ENCODE results near the gene AGAP9.

- PRO-cap, result no peak
These were observed 17.2 kb upstream of the ANTXRL start for GRCh38 chr10:46269256-46270248.

DNA sequence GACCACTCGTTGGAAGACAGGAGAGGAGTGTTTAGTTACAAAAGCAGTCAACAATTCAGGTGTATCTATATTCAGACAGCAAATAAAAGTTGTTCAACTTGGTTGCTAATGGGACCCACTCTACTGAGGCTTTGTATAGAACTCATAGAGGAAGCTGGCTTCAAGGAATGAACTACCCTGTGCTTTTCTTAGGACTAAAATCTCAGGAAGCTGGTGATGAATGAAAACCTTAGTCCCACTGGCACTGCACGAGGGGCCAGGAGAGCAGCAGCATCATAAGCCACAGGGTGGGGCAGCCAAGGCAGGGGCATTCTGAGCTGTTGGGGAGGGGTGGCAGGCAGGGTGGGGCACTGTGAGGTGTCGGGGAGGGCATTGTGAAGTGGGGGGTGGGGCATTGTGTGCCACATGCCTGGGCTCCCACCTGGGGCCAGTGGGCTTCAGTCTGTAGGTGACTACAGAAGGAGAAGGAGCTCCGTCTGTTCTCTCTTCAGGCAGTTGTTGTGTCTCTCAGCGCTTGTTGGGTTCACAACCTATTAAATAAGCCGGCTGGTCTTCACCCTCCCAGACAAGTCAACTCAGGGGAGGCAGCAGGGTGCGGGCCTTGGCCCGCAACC lies 95.4 kb upstream of the PTPN20 start:
- PRO-cap, result no peak

DNA sequence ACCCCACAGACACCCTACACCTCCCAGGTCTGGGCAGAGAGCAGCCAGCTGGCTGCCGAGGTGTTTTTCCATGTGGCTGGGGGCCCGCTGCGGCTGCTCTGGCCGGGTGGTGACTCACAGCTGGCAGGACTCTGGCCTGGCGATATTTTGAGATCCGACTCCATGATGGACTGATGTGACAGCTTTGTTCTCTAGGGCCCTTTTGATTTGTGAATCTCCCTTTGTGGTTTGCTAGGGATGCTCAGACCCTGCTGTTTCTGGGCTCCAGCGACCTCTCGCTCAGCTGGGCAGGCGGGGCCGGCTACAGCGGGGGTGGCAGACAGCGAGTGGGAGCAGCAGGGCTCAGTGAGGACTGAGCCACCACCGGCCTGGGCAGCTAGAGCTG lies 46.3 kb upstream of the GDF10 start:
- PRO-cap, result no peak

GRCh38 chr10:47523303-47523886 lies at the start of gene AGAP9:
TSS of gene AGAP9 (minus strand) at chr10:47523638.
- PRO-cap, result no peak

GRCh38 chr10:47552797-47553763 lies 29.6 kb upstream of the AGAP9 start:
- PRO-cap, result bidirectional peak, plus-strand start at chr10:47553639, minus-strand start at chr10:47553480

GRCh38 chr10:48317083-48317629 lies 10.7 kb downstream of the MAPK8 start:
- PRO-cap, result no peak

- PRO-cap, result no peak
These were observed 27.4 kb downstream of the MAPK8 start for GRCh38 chr10:48333828-48334351.

GRCh38 chr10:48352423-48353562 lies 46.3 kb downstream of the MAPK8 start:
- PRO-cap, result no peak

GRCh38 chr10:48369473-48369971 lies 63.0 kb downstream of the MAPK8 start:
- PRO-cap, result no peak

GRCh38 chr10:48466179-48466948 lies 138.5 kb downstream of the ARHGAP22 start:
- PRO-cap, result no peak

- PRO-cap, result no peak
These were observed 12.6 kb upstream of the WDFY4 start for GRCh38 chr10:48671862-48672756.

GRCh38 chr10:49309596-49310465 lies 10.9 kb downstream of the C10orf71 start:
- PRO-cap, result no peak

DNA sequence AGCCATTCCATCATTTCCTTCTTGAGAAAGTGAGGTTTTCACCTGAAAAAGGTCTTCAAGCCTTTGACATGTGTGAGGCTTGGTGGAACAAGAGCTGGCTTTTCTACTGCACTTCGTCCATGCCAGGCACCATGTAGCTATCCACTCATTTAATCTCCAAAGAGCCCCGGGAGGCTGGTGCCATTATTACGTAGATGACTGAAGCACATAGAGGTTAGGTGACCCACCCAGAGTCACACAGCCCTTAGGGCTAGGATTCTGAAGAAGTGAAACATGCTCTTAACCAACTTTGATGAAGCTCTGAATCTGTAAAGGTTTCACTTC lies 33.5 kb downstream of the DRGX start:
- PRO-cap, result no peak

GRCh38 chr10:49398358-49398749 lies 2.5 kb upstream of the DRGX start:
- PRO-cap, result no peak

GRCh38 chr10:49538431-49538689 lies 561 bp downstream of the ERCC6 start:
- PRO-cap, result no peak

DNA sequence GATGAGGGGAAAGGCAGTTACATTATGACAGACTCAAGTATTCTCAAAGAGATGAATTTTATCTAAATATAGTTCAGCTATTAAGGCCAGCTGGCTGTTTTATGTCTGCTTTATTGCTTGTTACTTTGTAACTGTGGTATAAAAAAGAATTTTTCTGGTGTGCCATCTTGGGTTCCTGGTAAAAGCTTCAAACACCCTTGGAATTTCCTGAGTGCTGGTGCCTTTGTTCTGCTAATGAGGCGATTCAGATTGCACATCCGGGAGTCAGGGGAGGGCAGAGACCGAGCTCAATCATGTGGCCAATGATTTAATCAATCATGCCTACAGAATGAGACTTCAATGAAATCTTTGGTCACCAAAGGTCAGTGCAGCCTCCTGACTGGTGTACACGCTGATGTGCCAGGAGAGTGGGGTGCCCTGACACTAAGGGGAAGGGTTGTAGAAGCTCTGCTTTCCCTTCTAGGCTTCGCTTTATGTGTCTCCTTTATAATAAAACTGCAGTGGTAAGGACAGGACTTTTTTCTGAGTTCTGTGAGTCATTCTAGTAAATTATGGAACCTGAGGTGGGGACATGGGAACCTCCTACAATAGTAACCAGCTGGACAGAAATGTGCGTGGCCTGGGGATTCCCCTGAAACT lies 69.3 kb upstream of the OGDHL start:
- PRO-cap, result no peak

DNA sequence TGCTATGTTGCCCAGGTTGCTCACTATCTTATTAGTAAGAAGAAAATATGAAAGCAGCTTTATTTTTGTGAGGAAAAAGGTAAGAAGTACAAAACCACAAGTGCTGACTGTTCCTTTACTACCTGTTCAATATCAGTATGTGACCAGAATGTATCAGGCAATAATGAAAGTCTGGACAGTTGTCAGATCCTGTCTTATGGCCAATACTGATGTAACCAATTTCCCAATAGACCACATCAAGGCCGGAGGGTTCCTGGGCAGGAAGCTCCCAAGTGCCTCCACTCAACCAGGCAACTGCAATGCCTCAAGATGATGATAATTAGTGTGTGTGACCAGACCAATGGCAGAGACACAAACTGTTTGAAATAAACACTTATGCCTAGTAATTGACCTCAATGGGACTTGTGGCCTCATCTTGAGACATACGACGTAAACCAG lies 149.4 kb upstream of the ASAH2 start:
- PRO-cap, result no peak

DNA sequence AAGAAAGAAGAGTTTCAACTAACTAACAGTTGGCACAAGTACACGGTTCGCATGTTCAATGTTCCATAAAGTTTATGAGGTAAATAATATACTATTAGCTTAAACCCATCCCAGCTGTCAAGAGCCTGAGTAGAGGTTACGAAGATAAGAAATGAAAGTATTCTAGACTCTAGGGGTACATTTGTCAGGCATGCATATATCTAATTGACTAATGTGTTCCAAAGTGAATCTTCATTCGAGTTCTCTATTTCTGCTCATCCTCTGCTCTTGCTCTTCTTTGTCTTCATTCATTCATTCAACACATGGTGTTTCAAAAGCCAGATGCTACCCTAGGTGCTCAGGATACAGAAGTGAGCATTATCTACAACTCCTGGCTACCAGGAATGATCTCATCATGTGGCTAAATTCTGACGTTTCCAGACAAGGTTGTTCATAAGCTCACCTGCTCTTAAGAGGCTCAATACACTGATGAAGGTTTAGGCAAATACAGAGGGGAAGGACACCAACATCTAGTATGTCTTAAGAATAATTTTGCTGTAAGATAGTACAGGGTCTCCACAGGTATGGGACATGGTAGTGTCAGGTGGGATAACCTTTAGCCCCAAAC lies 152.0 kb upstream of the ASAH2 start:
- PRO-cap, result no peak

DNA sequence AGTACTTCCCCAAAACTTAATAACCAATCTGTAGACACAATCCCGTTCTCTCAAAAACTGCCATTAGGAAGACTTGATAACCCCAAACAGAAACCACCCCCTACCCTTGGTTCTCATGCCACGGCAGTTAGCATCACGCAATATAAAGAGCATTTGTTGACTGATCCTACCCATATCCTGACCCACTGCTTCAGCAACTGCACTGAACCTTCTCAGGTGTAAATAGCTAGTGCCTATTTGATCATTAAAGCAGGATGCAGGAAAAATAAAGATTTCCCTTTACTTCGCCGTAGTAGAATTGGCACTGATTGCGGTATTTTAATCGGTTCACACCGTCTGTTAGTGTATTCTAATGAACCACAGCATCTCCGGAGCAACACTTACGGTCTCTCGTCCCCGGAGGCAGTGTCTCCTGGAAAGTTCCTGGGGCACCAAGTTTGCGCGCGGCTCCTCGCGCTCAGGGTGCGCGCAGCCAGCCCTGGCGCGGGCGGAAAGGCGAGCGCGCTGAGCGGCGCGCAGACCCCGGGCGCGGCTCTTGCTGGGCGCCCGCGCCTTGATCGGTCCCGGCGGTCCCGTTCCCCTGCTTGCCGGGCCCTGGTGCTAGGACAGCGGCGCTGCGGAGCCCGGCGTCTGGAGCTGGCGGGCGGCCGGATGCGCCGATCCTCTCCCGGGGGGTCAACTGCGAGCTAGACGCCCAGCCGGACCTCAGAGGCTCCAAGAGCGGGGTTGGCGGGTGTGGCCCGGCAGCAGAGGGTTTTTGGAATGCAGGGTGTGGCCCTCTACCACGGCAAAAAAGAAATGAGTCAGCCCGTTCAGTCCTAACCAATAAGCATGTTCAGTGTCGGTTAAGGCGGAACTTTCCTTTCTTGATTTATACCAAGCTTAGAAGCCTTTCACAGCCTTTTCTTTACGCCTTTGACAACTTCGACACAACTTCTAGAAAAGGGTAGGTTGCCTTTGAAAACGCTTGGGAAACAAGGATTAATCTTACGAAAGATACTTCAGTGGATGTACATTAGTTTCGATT lies 166.7 kb upstream of the ASAH2 start:
- PRO-cap, result unidirectional peak, minus-strand start at position 681 of the sequence

DNA sequence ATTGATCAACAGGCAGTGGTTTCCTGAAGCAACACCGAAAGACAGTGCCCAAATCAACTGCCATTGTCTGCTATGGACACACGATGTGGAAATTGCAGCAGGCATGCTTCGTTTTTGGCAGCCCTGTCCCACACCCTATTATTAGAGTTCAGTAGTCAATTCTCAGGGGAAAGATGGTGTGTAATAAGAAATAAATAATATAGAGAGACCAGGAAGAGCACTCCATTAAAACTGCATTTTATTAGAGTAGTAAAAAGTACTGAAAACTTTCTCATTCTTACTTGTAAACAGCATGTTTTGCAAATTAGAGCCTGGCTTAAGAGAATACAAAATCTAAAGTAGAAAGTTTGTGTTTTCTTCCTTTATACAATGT lies 153.8 kb downstream of the SGMS1 start:
- PRO-cap, result no peak

All from aorta (tissue), 1 donor.